SK-MEL-5 (cell line): ENCODE data around the genes DNMT1, CDC37 and CDKN2D.

DNA sequence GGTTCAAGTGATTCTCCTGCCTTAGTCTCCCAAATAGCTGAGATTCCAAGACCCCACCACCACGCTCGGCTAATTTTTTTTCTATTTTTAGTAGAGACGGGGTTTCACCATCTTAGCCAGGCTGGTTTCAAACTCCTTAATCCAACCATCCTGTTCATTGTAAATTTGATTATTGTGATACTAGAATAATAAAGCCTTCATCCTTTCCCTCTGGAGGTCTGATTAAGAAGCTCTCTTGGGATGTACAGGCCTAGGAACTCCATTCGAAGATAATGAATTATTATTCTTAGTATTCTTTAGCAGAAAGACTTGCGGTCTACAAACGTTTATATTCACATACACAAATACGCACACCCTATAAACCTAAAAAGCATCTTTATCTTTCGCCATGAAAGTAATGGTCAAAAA lies 696 bp downstream of the ZNF426 start:
RAMPAGE:
- cytosol, long total RNA = no peak
- long total RNA = no peak
- nucleus, long total RNA = no peak

DNA sequence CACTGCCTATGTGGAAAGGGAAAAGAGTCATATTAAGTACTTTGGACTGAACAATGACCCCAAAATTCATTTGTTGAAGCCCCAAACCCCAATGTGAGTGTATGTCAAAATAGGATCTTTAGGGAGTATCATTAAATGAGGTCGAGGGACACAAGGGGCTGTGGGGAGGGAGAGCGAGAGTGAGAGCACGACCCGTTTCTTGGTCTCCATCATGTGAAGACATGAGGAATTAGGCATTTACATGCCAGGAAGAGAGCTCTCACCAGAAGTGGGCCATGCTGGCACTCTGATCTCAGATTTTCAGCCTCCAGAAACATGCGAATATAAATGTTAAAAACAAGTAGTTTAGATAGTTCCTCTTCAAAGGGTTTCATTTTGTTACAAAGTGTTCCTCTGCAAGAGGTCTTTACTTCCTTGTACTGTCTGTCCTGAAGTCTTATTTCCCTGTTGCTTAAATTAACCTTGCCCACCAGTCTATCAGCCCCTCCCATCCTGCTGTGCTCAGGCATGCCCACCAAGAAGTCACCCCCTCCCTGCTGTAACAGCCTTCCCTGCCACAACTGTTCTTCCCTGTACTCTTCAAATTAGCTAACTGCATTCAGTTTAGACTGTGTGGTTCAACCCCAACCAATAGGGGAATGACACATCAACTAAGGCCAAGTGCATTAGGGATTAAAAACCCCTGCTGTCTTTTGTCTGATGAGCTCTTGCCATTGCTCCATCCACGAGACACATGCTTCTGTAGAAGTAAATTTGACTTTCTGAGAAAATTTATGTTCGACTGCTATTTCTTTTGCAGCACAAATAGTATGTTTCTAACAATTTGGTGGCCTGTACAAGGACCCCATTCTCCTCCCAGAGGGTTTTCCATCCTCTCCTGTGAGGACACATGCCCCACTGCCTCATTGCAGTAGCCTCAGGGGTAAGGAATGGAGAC lies 34.3 kb upstream of the ZNF562 start:
RAMPAGE:
- cytosol, long total RNA = no peak
- long total RNA = no peak
- nucleus, long total RNA = no peak

GRCh38 chr19:9914346-9914990 lies 21.8 kb downstream of the OLFM2 start:
RAMPAGE:
- cytosol, long total RNA = no peak
- long total RNA = no peak
- nucleus, long total RNA = no peak

DNA sequence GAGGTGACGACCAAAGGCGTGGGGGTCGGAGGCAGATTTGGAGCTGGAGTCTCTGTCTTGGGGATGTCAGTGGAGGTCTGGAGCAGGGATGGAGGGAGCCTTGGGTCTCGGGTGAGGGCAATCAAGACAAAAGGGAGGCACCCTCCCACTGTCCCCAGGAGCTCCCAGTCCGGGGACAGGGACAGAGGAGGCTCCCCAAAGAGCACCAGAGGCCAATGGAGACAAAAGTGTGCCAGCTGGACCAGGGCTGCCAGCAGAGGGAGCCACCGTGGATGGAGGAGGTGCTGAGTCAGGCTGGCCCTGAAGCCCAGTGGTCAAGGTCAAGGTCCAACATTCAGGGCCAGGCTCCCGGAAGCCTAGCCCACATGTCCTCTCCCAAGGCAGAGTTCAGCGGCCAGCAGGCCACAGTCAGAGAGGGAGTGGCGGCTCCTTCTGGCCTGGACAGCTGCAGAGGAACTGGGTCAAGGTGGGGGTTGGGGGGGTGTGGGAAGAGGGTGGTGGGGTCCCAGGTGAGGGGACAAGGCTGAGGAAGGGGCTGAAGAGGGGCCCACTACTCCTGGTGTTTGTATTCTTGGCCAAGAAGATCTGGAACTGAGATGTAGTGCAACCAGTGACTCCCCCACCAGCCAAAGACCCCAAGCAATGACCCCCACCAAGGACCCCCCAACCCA lies 8.4 kb downstream of the COL5A3 start:
RAMPAGE:
- cytosol, long total RNA = no peak
- long total RNA = no peak
- nucleus, long total RNA = no peak

RAMPAGE:
- cytosol, long total RNA = no peak
- long total RNA = no peak
- nucleus, long total RNA = no peak
Observed at GRCh38 chr19:10104429-10105506, 1.4 kb upstream of the PPAN start.

RAMPAGE:
- cytosol, long total RNA = no peak
- long total RNA = no peak
- nucleus, long total RNA = no peak
Observed at GRCh38 chr19:10112111-10113174, 950 bp downstream of the P2RY11 start.

DNA sequence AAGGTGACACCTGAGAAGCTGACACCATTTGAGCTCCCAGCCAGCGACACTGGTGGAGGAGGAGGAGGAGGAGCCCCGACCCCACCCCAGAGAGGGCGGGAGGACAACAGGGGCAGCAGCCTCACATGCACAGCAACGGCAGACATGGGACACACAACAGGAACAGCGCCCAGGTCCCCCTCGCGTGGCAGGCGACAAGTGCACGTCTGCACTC lies 3.6 kb downstream of the EIF3G start:
RAMPAGE:
- cytosol, long total RNA = no peak
- long total RNA = no peak
- nucleus, long total RNA = no peak

RAMPAGE:
- cytosol, long total RNA = start-site peak on the minus strand at chr19:10194902-10194955, 1,103 and 1,206 reads in 2 replicates
- long total RNA = start-site peak on the minus strand at chr19:10194914-10194955, 167 and 781 reads in 2 replicates
- nucleus, long total RNA = start-site peak on the minus strand at chr19:10194915-10194956, 1,349 and 596 reads in 2 replicates
Observed at GRCh38 chr19:10194589-10195386, at the start of gene DNMT1. Gene DNMT1, minus strand, starts transcription at chr19:10194953.

DNA sequence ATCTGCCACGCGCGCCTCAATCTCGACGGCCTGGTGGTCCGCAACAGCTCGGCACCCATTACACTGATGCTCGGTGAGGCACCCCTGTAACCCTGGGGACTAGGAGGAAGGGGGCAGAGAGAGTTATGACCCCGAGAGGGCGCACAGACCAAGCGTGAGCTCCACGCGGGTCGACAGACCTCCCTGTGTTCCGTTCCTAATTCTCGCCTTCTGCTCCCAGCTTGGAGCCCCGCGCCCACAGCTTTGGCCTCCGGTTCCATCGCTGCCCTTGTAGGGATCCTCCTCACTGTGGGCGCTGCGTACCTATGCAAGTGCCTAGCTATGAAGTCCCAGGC lies 978 bp downstream of the ICAM4 start:
RAMPAGE:
- cytosol, long total RNA = no peak
- long total RNA = no peak
- nucleus, long total RNA = no peak

DNA sequence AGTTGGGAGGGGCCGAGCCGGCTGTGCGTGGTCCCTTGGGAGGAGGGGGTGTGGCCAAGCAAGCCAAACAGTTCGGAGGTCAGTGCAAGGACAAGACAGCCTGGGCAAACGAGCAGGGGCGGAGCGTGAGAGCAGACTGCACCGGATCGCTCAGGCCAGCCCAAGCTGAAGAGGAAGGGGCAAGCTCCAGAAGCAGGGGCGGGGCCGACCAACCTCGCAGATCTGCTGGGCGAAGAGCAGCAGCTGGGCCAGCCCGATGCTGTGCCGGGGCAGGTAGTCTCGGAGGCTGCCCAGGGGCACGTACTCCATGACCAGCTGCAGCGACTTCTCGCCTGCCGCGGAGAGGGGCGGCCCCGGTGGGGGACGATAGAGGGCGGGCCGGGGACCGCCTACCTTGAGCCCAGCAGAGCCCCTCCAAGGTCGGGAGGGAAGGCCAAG lies 13.9 kb upstream of the ICAM3 start:
RAMPAGE:
- cytosol, long total RNA = no peak
- long total RNA = no peak
- nucleus, long total RNA = no peak

DNA sequence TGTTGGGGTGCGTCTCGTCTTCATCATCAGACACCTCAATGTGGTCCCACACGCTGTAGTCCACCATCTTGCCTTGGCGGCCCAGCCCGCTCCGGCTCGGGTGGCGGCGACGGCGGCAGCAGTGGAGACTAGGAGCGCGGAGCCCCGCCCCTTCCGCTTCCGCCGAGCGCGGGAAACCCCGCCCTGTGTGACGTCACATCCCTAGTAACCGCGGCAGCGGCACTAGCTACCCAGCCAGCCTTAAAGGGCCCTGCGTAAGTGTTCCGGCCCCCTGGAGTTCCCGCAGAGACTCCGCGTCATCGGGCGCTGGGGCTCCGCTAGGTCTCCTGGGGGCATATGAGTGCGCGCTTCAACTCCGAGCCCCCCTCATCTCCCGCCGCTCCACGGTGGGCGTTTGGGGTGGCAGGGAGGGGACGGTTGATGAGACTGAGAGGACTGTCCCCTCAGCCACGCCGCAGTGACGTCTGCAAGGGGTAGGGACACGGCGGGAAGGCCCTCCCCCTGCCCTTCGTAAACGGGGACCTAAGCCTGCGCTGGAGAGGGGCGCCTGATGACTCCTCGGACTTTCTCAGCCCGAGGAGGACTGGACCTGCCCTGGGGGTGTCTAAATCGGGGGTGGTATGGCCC lies at the start of gene CDC37:
CDC37 (minus strand) TSS at position 130 of the 627 bp plus-strand sequence.
RAMPAGE:
- cytosol, long total RNA = start-site peak on the minus strand centred at position 103 of the sequence, 59 bp wide, 5,923 and 4,090 reads in 2 replicates
- long total RNA = start-site peak on the minus strand centred at position 103 of the sequence, 59 bp wide, 5,339 and 2,219 reads in 2 replicates
- nucleus, long total RNA = start-site peak on the minus strand centred at position 103 of the sequence, 58 bp wide, 7,516 and 410 reads in 2 replicates

DNA sequence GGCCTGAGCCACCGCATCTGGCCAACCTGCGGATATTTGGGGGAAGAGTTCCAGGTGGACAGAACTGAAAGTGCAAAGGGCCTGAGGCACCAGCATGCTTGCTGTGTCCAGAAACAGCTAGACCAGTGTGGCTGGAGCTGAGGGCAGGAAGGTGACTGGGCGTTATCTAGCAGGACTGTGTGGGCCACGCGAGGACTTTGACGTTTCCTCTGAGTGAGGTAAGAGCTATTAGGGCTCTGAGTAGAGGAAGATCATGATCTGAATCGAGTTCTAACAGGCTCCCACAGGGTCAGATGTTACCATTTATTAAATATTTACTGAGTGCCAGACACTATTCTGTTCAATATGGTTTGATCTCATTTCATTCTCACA lies 4.6 kb upstream of the PDE4A start:
RAMPAGE:
- cytosol, long total RNA = no peak
- long total RNA = no peak
- nucleus, long total RNA = no peak

DNA sequence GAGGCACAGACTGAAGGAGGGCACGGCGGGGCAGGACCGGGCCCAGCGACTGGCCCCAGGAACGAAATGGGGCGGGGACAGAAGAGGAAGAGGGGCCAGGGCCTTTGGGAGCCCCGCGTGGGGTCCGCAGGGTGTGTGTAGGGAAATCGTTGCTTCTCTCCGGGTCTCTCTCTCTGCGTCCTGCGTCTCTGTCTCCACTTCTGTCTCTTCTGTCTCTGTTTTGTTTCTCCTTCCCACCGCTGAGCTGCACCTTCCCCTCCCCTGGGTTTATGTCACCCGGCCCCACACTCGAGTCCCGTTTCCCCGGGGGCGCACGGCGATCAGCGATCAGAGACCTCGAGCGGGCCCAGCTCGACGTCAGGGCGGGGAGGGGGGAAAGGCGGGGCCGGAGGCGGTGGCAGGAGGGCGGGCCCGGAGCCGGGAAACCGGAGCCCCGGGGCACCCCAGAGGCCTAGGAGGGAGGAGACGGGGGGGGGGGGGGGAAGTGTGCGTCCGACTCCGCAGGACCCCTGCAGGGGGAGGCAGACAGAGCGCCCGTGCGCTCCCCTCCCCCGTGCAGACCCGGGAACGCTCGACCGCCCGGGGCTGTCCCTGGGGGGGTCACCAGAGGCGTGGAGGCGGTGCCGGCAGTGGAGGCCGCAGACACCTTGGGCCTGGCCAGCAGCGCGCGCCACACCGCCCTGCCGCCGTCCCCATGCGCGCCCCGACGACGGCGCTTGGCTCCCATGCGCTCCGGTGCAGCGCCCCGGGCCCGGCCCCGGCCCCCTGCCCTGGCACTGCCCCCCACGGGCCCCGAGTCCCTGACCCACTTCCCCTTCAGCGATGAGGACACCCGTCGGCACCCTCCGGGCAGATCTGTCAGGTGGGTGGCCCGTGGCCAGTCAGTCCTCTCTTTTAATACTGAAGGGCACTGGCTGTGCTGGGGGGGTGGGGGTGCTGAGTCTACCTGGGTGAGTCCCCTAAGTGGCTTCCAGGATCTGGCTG lies 11.7 kb downstream of the PDE4A start:
RAMPAGE:
- cytosol, long total RNA = no peak
- long total RNA = no peak
- nucleus, long total RNA = no peak

RAMPAGE:
- cytosol, long total RNA = no peak
- long total RNA = no peak
- nucleus, long total RNA = no peak
Observed at GRCh38 chr19:10552928-10553565, 9.3 kb downstream of the ATG4D start.

DNA sequence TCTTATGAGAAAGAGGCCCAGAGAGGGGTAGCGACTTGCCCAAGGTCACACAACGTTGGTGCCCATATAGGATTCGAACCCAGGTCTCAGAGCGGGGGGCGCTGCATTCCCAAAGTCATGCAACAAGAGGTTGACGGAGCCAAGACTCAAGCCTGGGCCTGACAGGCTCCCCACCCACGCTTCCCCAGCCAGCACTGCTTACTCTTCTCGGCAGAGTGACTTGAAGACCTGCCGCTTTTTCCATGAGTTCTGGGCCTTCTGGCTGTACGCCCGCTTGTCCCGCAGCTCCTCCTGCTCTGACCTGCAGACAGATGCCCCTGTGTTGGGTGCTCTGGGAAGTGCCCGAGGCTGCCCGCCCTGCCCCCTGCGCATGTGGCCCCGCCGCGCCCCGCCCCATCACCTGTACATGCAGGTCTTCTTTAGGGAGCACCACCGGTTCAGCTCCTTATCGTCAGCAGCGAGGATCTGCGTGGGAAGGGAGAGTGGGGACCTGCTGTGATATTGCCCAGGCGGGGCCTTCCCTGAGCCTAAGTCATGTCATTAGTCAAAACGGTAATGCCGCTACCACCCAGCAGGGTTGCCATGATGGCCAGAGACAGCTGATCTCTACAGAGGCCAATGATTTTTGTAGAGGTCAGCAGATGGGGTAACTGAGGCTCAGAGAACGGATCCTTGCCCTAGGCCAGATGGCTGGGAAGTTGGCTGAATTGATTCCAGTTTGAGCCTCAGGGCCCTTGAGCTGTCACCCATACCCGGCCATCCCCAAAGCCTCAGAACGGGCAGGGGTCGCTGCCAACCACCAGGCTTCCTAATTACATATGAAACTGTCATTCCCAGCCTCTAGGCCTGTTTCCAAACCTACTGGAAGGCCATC lies 10.7 kb downstream of the KRI1 start:
RAMPAGE:
- cytosol, long total RNA = no peak
- long total RNA = no peak
- nucleus, long total RNA = no peak

DNA sequence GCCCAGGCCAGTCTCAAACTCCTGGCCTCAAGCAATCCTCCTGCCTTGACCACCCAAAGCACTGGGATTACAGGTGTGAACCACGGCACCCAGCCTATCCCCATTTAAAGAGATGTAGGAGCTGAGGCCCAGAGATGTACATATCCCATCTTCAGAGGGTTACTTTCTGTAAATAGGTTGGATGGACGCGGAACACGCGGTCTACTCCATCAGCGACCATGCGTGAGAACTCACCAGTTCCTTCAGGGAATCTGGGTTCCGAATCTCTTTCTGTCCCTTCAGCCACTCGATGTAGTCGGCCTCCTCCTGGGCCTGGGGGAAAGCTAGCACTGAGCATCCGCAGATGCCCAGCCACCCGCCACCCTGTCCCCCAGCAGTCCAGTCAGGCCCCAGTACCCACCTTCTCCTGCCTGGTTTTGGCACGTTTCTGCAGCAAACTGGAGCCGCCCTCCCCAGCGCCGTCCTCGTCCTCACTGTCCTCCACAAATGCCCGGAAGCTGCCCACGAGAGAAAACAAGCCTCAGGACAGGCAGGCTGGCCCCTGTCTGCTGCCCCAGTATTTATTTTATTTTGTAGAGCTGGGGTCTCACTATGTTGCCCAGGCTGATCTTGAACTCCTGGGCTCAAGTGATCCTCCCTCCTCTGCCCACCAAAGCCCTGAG lies 4.9 kb downstream of the KRI1 start:
RAMPAGE:
- cytosol, long total RNA = no peak
- long total RNA = no peak
- nucleus, long total RNA = no peak

RAMPAGE:
- cytosol, long total RNA = no peak
- long total RNA = no peak
- nucleus, long total RNA = no peak
Observed at GRCh38 chr19:10568404-10569095, at the start of gene CDKN2D. Gene CDKN2D, minus strand, starts transcription at chr19:10568979.

DNA sequence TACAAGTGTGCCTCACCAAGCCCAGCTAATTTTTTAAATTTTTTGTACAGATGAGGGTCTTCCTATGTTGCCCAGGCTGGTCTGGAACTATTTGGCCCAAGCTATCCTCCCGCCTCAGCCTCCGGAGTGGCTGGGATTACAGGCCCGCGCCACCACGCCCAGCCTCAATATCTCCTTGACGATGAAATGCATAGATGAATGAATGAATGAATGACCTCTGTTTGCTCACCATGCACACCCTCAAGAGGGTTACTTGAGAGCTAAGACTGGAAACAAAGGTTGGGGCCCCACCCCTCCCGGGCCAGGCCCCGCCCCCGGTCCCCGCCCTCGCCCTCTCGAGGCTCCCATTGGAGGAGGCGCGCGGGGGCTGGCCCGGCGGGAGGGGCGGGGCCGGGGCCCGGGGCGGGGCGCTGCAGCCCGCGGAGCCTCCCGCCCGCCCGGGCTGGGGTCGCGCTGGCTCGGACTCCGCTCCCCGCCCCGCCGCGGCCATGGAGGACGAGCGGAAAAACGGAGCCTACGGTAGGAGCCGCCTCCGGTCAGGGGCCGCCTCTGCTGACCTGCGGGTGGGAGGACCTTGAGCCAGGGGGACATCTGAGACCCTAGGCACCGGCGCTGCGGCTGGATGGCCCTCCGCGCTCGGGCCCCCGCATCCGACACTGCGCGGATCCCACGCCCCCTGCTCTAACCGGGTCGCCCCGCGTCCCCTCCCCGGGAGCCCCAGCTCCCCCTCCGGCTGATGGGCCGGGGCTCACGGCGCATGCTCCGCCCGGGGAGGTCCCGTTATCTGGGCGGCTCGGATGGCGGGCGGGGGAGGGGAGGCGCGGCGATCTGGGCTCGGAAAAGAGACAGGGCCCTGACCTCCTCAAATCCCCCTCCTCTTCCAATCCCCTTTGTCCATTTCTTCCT lies 15.2 kb upstream of the AP1M2 start:
RAMPAGE:
- cytosol, long total RNA = no peak
- long total RNA = no peak
- nucleus, long total RNA = no peak

DNA sequence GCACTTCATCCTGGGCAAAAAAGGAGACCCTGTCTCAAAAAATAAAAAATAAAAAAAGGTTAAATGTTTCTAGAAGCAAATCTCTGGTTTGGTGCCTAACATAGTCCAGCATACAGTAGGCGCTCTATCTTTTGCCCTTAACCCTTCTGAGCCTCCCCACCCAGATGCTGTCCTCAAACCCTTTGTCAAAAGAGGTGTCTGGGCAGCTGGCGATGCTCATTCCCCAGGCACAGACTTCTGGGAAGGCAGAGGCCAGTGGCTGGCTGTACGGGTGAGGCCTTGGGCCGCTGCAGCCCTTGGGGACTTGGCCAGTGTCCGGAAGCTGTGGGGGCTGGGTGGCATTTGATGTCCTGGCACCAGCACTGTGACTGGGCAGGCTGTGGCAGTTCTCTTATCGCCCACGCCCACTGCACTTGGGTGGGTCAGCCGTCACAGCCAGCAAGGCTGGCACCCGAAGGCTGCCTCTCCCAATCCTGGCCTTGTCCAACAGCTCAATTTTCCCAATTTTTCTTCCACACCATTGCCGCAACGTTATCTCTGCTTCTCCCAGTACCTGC lies 12.9 kb upstream of the SLC44A2 start:
RAMPAGE:
- cytosol, long total RNA = no peak
- long total RNA = no peak
- nucleus, long total RNA = no peak

DNA sequence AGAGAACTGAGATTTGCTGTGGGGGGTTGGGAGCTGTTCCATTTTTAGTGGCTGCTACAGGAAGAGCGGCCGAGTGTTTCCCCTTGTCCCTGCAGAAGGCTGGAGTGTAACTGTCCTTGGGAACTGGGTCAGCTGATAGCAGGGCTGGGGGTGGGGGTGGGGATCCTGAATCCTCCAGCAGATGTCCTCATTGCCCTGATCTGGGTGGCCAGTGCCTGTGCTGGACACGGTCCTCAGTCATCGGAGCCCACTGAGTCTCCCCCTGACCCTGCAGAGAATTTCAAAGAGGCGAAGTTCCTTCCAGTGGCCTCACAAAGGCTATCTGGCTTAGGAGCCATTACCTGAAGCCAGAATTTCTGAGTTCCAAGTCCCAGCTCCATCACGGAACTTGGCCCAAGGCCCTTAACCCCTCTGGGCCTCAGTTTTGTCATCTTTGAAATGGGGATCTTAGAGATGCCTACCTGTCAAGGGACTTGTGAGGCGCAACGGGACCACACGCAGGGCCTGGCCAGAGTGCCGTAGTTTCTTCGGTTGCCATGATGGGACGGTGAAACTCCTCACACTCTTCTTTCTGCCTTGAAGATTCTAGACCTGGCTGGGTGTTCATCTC lies 51.8 kb downstream of the DNM2 start:
RAMPAGE:
- cytosol, long total RNA = no peak
- long total RNA = no peak
- nucleus, long total RNA = no peak